ENCODE measurements around the gene PHKA2.

GRCh38 chrX:15854971-15855768 lies 557 bp upstream of the AP1S2 start:
- PRO-cap, result bidirectional peak, plus-strand start at chrX:15855059, minus-strand start at chrX:15854813; bidirectional peak, plus-strand start at chrX:15855339, minus-strand start at chrX:15855238
- RRBS, result under 1% methylated on average over 22 of the region's 61 CpGs

DNA sequence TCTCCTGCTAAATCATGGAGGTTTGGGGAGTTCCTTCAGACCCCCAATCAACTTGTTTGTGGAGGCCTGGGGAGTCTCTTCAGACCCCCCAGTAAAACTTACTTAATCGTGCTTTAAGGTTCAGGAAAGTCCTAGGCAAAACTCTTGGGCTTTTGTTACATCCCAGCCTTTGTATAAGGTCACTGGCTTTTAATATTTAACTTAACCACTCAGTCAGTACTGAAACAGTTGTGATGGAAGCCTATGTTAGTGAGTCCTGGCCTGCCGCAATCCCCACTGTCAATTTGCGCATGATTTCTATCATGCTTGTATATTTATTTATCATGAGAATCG lies 6.9 kb downstream of the SYAP1 start:
- PRO-cap, result no peak
- RRBS, result no CpG with 5 or more reads among the region's 4 CpGs

GRCh38 chrX:16762528-16763404 lies 23.5 kb upstream of the TXLNG start:
- PRO-cap, result no peak
- RRBS, result no CpG with 5 or more reads among the region's 3 CpGs

GRCh38 chrX:17580472-17580800 lies 156.9 kb upstream of the SCML1 start:
- PRO-cap, result no peak
- RRBS, result no CpG with 5 or more reads among the region's 3 CpGs

DNA sequence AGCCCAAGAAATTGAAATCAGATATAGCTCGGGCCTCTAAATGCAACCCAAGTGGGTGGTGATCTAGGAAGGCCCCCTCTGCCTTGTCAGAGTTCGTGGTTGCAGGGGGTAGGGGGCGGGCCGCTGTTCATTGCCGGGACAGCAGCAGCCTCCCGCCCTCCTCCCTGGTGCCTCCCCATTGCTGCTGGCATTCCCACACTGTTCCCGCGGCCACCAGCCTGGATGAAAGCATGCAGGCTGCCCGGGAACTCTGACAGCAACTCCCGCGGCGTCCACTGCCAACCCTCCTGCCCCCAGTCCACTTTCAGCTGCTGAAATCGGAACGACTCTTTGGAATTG lies 122.0 kb downstream of the BEND2 start:
- PRO-cap, result no peak
- RRBS, result no CpG with 5 or more reads among the region's 14 CpGs

DNA sequence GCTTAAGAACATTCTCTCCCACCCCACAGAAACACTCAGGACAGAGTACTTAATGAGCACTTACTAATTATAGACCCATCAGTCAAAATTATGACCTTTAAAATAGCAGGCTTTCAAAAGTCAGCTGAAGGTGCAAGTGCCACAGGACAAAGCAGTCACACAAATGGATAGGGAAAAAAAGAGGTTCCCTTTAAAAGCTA lies 69.0 kb downstream of the BEND2 start:
- PRO-cap, result no peak

DNA sequence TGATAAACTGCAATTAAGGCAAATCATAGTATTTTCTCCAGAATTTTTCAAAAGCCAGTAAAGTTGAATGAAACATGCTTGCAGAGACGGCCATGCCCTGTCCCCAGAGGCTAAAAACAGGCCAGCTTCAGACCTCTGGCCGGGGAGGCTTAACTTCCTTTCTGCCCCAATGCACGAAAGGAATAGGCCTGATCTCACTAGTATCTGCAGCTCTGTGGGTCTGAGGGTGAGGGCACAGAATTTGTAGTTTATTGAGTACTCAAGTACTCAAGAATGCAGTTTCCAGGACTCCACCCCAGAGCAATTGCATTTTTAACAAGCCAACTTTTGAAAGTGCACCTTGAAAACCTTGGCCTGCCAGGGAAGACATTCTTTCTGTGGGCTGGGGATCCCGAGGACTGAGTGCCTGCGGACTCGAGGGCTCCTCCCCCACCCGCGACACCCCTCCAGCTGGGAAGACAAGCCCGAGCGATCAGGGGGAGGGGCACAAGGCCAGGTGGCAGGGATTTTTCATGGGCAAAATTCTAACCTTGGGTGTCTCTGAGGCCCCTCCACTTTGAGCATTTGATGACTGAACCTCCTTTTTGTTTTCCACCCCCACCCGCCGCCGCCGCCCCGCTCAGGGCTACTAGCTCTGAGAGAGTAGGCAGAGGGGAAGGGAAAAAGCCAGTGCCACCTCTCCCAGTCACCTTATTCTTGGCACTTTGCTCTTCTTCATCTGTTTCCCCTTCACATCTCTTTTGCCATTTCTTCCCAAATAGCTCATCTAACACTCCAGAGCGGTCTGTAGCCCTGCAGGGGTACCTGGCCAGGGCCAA lies 22.3 kb downstream of the RS1 start:
- PRO-cap, result no peak
- RRBS, result no CpG with 5 or more reads among the region's 16 CpGs

GRCh38 chrX:18702826-18703484 lies 4.5 kb upstream of the PPEF1 start:
- PRO-cap, result bidirectional peak, plus-strand start at chrX:18703165, minus-strand start at chrX:18703057
- RRBS, result no CpG with 5 or more reads among the region's 5 CpGs

- PRO-cap, result no peak
- RRBS, result no CpG with 5 or more reads among the region's 4 CpGs
Measured at GRCh38 chrX:18877503-18877804, 106.5 kb downstream of the PHKA2 start.

DNA sequence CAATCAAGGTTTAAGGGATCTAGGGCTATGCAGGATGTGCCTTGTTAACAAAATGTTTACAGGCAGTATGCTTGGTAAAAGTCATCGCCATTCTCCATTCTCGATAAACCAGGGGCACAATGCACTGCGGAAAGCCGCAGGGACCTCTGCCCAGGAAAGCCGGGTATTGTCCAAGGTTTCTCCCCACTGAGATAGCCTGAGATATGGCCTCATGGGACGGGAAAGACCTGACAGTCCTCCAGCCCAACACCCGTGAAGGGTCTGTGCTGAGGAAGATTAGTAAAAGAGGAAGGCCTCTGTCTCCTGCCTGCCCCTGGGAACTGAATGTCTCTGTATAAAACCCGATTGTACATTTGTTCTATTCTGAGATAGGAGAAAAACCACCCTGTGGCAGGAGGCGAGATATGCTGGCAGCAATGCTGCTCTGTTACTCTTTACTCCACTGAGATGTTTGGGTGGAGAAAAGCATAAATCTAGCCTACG lies 3.8 kb downstream of the PHKA2 start:
- PRO-cap, result no peak
- RRBS, result no CpG with 5 or more reads among the region's 10 CpGs

GRCh38 chrX:18981022-18981742 lies 2.7 kb downstream of the PHKA2 start:
- PRO-cap, result no peak
- RRBS, result no CpG with 5 or more reads among the region's 8 CpGs

DNA sequence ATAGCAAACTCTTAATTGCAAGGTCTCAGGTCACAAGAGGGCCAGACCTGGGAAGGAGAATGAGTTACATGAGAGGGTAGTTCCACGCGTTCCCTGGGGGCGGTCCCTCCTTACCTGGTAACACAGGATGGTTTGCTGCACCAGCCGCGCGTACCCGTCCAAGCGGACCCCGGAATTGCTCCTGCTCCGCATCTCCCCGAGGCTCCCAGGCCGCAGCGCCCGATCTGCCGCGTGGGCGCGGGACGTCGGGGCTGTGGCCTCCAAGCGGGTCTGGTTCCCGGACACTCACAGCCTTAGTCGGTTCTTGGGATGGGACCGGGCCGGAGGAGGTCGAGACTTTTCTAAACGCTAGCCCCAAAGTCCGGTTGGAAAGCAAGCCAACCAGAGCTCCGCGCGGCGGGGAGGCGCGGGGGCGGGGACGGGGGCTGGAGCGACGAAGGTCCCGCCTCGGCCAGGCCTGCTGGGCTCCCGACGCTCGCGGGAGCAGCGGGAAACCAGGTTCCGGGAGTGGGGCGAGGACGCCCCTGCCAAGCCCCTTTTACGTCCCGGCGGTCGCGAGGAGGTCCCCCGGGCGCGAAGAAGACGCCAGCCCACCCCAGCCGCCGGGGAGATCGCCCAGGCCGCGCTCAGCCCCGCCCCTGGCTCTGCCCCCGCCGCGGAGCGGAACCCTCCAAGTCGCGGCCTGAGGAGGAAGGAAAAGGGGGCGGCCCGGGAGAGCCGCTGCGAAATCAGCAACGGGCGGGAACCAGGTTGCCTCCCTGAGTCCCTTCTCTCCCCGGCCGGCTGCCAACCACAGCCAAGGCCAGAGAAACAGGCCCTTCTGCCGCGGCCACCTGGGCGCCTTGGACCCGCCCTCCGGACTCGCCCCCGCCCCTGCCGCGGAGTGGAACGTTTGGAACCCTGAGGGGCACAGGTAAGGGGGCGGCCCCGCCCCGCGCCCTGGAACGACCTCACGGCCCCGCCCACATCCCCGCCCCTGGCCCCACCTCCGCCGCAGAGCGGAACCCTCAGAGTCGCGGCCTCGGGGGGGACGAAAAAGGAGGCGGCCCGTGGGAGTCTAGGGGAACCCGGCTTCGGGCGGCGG lies at the start of gene PHKA2:
Gene PHKA2, minus strand, starts transcription at position 374 of the 1,084 bp plus-strand sequence.
- PRO-cap, result bidirectional peak, plus-strand start at position 458 of the sequence, minus-strand start at position 343 of the sequence
- RRBS, result 41% methylated on average over 32 of the region's 108 CpGs

DNA sequence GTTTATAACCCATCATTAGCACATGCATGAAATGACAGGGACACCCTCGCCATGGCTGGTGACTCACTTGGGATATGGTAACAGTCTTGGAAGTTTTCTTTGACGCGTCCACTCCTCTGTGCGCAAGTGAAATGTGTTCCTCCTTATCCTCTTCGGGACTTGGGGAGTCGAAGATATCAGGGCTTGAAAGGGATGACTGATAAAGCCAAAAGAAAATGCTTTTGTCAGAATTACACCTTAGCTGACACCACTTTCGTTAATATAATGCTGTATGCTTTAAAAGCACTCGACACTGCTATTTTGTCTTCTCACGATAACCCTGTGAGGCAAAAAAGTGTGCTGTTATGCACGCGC lies 30.5 kb upstream of the MAP3K15 start:
- PRO-cap, result no peak
- RRBS, result no CpG with 5 or more reads among the region's 11 CpGs

DNA sequence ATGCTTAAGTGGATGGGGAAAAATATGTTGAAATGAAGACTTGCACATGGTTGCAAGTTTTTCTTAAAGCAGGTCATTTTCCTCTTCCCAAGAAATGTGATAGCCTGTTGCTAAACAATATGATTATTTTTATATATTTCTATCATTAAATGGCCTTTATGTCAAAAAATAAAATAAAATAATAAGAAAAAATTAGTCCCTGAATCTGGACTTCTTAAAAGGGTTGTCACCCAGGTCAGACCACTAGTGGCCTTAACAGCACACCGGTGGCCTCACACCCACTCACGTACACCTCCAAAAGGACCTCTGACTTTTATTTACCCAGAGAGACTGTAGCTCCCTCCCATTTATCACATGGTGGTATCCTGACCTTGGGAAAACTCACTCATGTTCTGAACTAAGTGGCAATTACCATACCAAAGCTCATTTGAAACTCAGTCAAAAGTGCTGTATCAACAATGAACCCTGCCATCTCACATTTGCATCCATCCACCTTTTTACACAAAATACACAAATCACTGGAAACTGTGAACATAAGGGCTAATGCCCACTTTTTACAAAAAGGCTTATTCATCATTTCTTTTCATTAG lies 53.1 kb upstream of the MAP3K15 start:
- PRO-cap, result no peak
- RRBS, result no CpG with 5 or more reads among the region's 2 CpGs

- PRO-cap, result no peak
- RRBS, result no CpG with 5 or more reads among the region's 9 CpGs
Measured at GRCh38 chrX:19640472-19640874, 125.2 kb upstream of the MAP3K15 start.

DNA sequence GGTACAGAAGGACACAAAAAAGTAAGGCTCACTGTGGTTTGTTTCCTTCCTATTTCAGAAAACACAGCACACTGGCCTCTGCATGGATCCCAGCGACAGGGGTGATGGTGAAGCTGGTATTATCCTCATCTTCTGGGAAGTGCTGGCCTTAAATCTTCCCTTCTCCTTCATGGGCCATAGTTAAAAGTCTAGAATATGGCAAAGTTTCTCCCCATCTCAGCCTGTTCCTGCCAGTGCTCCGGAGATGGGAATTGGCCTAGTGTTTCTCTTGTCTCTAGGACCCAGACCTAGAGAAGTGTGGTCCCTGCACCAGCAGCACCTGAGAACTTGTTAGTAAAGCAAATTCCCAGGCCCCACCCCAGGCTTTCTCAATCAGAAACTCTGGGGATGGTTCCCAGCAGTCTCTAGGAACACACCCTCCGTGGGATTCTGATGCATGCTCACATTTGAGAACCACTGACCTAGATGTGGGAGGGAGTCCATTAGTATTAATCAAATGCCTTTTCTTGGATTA lies 132.2 kb upstream of the MAP3K15 start:
- PRO-cap, result no peak
- RRBS, result no CpG with 5 or more reads among the region's 3 CpGs

DNA sequence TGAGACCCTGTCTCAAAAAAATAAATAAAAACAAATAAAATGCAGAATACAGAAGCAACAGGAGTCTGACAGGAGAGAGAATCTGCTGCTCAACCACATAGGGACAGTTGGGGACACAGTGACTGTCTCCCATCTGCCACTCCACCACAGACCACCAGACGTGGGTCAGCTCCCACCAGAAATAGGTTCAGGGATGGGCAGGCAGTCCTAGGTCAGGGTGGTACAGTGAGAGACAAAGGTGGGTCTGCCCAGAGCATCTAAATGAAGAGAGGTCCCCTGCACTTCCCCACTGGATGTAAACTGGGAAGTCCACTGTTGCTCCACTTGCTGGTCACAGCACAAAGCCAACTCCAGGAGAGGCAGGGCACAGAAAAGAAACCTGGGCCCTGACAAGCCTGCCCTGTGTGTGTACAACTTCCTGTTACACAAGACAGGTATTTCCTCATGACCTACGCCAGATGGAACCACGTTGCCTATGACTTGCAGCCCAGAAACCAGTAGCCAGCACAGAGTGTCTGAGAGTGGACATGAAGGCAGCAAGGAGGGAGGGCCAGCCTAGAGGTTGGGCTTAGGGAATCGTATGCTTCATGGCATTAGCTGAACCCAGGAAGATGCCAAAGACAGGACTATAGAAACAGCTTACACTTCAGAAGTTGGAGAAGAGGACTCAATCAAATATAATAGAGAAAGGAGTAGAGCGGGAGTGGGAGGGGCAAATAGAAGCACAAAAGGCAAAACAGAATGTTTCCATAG lies 161.8 kb downstream of the SH3KBP1 start:
- PRO-cap, result bidirectional peak, plus-strand start at position 507 of the sequence, minus-strand start at position 406 of the sequence
- RRBS, result no CpG with 5 or more reads among the region's 5 CpGs

- PRO-cap, result no peak
- RRBS, result no CpG with 5 or more reads among the region's 5 CpGs
Measured at GRCh38 chrX:19772594-19773215, 114.7 kb downstream of the SH3KBP1 start.

- PRO-cap, result no peak
- RRBS, result no CpG with 5 or more reads among the region's 11 CpGs
Measured at GRCh38 chrX:19802743-19803300, 84.6 kb downstream of the SH3KBP1 start.

- PRO-cap, result no peak
- RRBS, result no CpG with 5 or more reads among the region's 9 CpGs
Measured at GRCh38 chrX:19836084-19836829, 51.1 kb downstream of the SH3KBP1 start.

Data from MCF 10A (cell line).